ENCODE data around the gene EGF.

DNA sequence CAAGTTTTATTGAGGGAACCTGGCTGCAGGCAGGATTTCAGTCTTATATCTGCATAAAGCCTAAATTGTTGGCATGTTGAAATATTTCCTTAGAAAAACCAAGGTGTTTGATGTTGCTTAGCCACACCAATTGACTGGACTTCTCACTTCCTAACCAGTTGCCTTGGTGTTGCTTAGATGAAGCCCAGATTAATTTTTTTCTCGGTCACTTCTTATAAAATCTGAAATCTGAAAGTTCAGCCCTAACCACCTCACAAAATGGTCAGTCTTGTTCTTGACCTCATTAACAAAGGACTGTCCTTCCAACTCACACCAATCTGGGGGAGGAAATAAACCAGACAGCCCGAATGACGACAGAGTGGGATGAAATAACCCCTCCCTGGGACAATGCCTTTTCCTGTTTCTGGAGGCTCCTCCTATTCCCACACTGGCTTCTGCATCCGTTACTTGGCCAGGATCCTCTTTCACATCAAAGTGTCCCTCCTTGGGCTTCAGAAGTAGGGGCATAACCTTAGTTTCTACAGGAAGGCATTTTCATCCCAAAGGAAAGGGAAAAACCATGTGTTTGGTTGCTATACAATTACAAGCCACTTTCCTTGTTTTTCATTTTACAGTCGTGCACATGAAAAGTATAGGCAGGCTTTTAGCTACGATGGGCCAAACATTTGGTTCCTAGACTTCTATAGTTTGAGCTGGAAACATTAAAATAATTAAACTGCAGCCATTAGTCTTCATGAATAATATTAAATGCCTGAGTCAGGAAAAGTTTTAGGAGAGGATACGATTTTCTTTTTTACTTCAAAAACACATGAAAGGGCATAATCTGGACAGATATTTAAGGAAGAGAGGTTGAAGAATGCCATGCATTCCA is 59.7 kb upstream of the RPL34 start:
- RRBS = no CpG with 5 or more reads among the region's 7 CpGs

GRCh38 chr4:109717338-109717908 is 12.4 kb downstream of the PLA2G12A start:
- RRBS = no CpG with 5 or more reads among the region's 2 CpGs

DNA sequence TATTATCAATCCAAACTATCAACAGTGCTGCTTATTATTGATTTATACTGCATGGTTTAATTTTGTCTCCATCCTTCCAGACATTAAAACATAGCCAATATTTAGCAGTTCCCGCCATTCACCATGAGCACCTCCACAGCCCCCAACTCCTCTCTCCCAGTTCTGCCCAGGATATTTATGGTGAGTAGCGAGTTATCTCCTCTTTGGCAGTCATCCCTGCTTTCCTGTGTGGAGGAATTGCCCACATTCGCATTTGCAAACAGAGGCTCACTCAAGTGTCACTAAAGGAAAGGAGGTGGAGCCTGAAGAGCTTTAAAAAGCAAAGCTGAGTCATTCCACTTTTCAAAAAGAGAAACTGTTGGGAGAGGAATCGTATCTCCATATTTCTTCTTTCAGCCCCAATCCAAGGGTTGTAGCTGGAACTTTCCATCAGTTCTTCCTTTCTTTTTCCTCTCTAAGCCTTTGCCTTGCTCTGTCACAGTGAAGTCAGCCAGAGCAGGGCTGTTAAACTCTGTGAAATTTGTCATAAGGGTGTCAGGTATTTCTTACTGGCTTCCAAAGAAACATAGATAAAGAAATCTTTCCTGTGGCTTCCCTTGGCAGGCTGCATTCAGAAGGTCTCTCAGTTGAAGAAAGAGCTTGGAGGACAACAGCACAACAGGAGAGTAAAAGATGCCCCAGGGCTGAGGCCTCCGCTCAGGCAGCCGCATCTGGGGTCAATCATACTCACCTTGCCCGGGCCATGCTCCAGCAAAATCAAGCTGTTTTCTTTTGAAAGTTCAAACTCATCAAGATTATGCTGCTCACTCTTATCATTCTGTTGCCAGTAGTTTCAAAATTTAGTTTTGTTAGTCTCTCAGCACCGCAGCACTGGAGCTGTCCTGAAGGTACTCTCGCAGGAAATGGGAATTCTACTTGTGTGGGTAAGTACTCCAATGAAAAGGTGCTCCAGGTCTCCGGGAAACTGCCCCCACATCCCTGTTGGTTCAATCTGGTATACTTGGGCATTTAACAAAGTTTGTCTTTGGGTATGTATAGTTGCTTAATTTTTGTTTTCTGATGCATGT is at the start of gene EGF:
Gene EGF, plus strand, starts transcription at position 344 of the 1,067 bp plus-strand sequence.
- RRBS = no CpG with 5 or more reads among the region's 10 CpGs

GRCh38 chr4:110050887-110051489 is 138.3 kb downstream of the EGF start:
- RRBS = no CpG with 5 or more reads among the region's 4 CpGs

- RRBS = no CpG with 5 or more reads among the region's 3 CpGs
These were observed 33.1 kb downstream of the ELOVL6 start for GRCh38 chr4:110165230-110165856.

DNA sequence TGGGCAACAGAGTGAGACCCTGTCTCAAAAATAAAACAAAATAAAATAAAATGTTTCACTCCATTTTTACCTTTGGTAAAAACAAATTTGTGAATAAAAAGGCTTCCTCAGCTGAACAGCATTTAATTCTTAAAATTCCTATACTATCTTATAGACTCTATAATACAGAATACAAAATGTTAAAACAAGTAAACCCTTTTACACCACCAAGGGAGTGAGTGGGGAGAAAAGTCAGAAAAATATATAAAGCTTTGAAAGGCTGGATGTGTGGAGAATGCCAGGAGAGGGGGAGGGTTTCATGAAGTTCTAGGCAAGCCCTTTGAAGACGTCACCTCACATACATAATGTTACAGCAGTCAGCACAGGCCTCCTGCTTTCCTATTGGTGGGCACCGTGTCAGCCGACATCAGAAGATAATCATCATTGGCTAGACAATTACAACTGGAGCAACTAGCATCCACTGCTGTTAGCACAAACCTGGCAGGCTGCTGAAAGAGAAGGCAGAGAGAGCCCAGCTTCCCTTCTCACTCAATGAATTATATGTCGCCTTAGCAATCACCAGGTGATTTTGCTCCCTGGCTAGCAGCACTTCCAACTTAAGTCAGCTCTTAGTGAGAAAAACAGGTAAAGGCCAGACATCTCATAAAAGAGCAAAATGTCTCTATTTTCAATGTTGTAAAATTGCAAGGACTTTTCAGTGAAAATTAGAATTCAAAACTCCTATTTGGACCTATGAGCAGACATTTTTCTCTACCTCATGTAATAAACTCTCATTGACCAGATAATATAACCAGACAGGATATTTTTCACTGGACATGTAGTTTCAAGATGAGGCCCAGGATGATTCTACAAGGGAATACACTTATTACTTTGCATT is 4.6 kb downstream of the ELOVL6 start:
- RRBS = no CpG with 5 or more reads among the region's 4 CpGs

GRCh38 chr4:110197180-110198162 is 944 bp downstream of the ELOVL6 start:
- RRBS = 1% methylated on average over 4 of the region's 47 CpGs

- RRBS = no CpG with 5 or more reads among the region's 5 CpGs
These were observed 58.0 kb downstream of the ENPEP start for GRCh38 chr4:110533761-110534565.

DNA sequence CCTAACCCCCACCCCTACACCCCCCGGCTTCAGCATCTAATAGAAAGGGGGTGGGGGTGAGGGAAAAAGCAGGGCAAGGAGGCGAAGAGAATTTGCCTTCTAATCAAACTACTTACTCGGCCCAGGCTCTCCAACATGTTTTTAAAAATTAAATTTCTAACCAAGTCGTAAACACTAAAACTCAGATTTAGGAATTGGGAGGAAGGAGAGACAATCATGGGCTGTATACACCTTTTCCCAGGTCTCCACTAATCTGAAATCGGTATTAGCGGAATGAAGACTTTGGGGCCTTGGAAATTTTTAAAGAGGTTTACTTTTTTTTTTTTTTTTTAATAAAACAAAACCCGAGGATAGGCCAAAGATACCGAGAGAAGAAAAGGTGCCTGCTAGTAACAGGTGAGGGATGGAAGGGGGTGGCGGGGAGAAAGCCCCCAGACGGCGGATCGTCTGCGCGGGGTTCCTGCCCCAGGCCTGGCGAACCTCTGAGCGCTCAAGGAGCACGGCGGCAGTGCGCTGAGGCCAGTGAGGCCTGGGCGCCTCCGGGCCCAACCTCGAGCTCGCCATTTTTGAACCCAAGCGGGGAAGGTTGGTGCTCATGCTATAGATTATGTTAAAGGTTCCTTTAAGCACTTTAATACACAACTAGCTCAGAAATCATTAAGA is 8.1 kb downstream of the PITX2 start:
- RRBS = no CpG with 5 or more reads among the region's 24 CpGs

GRCh38 chr4:112145086-112145371 is 225 bp upstream of the FAM241A start:
- RRBS = no CpG with 5 or more reads among the region's 10 CpGs

DNA sequence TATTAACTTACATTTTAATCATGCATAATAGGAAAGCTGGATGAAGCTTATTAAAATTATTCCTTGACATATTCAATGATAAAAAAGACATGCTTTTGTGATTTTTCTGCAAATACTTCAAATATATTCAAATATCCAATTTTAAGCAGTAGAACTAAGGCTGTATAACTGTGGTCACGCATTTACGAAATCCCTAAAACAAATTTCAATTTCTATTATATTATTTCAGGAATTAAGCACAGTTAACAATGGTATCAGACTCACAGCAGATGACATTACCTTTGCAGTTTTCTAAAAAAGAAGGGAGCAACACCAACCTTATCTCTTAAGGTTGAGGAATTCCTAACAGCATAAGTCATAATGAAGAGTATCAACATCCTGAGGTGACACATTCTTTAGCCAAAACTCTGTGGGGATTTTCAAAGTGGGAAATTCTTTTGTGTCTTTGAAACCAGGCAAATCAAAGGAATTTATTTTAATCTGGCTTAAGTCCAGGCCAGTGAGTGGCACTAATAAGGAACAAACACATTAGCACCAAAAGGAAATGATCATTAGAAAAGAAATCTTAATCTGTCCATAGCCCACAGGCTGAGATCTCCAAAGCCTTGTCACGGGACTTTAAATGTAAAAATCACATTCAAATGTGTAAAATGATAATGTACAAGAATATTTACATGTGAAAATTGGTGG is 110.0 kb downstream of the LARP7 start:
- RRBS = no CpG with 5 or more reads among the region's 3 CpGs

- RRBS = no CpG with 5 or more reads among the region's 20 CpGs
These were observed 67.3 kb downstream of the ANK2 start for GRCh38 chr4:113116385-113117513.

- RRBS = no CpG with 5 or more reads among the region's 4 CpGs
These were observed 244.3 kb downstream of the ANK2 start for GRCh38 chr4:113293656-113294163.

DNA sequence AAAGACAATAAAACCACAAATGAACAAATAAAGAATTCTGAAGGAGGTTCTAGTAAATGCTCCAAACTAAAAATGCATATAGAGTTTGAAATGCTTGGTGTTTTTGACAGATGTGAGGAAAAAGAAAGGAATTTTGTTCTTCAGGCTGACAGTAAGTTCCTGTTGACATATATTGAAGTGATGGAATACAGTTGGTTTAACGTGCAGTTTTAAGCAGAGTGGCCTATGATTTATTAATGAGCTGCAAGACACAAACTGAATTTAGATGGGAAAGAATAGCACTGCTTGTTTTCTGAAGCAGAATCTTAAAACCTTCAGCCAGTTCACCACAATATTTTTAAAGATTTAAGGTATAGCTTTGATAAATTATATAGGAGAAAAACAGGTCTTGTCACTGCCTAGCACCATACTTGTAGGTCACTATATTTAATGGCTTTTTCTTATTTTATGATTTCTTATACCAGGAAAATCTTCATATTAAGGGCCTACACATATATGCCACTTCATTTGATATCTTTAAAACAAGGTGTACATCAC is 245.0 kb downstream of the ANK2 start:
- RRBS = no CpG with 5 or more reads among the region's 1 CpG

DNA sequence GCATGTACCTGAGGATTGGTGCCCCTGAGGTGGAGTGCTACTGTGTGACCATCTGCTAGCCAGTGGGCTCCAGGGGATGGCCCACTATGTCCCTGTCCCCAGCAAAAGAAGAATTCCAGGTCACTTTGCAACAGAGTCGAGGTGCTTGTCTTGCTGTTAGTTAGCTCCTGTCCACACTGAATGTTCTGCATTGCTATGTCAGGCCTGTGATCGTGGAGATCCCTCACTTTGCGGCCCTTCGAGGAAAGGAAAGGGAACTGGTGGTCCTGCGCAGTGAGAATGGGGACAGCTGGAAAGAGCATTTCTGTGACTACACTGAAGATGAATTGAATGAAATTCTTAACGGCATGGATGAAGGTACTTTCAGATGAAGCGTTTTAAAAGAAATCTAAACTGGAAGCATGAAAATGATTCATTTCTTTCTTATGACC is 283.4 kb downstream of the ANK2 start:
- RRBS = no CpG with 5 or more reads among the region's 7 CpGs

- RRBS = no CpG with 5 or more reads among the region's 1 CpG
These were observed 341.3 kb downstream of the CAMK2D start for GRCh38 chr4:113420073-113420716.

DNA sequence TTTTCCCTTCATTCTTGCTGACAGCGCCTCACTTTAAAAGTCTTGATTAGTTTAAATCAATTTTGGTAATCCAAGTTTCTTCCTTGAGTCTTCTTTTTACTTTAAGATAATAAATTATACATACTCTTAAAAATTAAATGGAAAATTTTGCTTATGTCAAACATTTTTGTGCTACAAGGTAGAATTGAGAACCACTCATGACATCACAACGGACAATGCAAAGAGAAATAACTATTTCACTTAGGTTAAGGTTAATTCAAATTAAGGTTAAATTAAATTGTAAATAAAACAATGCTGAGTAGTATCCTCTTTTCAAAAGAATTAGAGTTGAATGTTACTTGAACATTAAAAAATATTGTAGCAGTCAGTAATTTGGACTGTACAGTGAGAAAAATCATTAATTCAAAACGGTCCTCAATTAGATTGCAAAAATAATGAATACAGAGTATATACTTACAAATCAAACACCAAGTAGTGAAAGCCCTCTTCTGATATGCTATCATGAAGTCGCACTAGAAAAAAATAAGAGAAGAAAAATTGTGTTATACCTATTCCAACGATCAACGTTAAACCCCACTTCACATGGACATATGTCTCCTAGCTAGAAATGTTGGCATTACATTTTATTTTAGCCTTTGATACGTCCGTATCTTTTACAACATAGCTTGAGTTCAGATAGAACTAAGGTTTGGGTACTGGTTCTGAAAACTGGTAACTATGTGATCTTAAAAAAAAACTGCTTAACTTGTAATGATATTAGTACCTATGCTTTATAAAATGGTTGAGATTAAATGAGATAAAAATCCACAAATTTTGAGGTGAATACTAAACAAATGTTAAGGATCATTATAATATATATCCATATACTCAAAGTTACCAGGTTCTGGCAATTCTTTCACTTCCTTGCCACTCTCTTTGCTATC is 152.6 kb downstream of the CAMK2D start:
- RRBS = no CpG with 5 or more reads among the region's 8 CpGs

DNA sequence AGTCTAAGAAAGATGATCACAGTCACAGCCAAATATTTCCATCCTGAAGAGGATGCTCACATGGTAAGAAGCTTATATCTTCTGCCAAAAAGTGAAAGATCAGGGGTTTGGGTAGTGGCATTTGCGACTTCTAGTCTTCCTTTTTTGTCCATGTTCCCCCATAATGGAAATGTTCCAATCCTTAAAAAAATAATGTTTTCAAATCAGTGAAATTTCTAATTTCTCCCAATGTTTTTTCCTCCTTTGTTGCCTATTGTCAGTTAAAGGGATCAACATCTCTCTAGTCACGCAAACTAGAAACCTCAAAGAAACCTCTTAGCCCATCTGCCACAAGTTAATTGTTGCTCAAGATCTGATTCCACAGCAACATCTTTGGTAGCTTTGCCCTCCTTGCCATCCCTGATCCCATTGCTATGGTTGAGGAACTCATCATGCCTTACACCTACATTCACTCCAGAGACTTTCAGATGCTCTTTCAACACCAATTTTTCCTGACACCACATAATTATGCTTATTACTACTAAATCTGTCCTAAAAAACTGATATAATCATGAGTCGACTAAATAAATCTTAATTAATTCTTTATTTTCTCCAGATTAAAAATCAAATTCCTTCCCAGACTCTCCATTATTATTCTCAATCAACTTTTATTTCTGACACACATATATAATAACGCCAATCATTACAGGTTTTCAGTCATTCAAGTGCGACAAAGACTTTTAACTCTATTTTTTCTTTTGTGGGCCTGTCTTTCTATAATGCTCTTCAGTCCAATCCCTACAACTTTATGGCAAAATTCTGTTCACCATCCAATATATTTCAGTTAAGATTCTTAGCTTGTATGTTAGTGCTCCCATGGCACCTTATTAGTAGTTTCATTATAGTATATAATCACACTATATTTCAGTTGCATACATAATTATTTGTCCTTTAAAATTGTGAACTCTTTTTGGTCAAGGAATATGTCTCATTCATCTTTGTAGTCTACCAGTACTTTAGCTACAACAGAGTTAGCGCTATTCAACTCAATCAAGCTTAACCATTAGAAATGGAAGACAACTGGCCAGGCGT is 112.5 kb downstream of the CAMK2D start:
- RRBS = no CpG with 5 or more reads among the region's 7 CpGs

DNA sequence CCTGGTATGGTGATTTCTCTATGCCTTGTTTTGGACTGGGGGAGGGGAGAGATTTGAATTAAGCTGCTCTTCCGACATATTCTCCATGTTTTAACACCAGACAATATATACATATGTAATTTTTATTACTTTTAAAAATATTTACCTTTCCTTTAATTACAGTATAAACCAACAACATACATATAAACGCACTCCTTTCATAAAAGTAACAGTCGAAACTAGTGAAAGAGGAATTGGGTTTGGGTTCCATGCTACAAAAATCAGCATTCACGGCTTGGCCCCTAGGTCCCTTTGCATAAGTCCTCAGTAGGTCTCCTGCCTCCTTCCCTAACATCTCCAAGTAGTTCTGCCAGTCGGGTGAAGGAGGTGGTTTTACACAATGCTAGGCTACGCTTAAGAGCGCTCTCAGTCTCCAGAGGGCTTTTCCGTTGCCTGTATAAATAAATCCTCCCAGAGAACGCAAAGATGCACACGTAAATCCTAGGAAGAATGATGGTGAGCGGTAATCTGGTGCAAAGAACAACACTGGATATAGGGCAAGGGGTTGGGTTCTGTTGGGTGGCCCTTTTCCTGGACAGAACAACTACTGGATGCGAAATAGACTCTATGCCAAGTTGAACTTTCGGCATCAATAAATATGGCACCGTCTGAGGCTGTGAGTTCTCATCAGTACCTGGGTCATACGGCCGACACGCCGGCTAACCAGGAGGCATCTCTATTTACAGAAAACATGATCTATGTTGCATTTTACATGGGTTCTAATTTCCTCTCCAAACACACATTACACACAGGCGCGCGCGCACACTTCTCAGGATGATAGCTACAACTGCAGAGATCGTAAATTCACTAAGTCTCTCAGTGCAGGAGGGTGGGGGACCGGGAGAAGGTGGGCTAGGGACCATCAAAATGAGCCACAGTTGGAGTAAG is 1.4 kb downstream of the CAMK2D start:
- RRBS = no CpG with 5 or more reads among the region's 24 CpGs

All from foreskin fibroblast (primary cell).